Vein endothelial cell (primary cell): Measurements from ENCODE around the genes SYNCRIP, CGA and ZNF292.

- CAGE, long polyA plus RNA, result no peak
Observed at GRCh38 chr6:85471113-85471745, 21.3 kb downstream of the NT5E start.

DNA sequence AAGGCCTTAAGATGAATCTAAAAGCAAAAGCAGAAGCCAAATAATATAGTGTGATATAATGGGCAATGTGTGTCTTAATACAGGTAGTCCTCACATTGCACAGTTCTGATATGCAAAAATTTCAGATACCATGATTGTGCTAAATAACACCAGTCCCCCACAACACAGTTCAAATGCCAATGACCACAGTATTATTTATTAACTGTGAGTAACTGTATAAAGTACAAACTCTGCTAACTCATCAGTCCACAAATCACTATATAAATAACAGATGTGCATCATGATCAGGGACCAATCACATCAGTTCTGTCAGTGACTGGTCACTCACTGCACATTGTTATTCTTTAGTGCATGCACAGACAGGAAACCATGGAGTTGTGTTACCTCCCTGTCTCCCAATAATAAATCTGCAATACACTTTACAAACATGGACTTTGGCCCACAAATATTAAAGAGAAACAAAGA is 18.5 kb downstream of the SNX14 start:
- CAGE, long polyA plus RNA, result no peak

GRCh38 chr6:85636542-85637572 is 5.8 kb downstream of the SYNCRIP start:
- CAGE, long polyA plus RNA, result no peak

- CAGE, long polyA plus RNA, result start-site peak on the minus strand at chr6:85642860-85642957, 764 and 285 reads in 2 replicates
Observed at GRCh38 chr6:85642755-85643476, at the start of gene SYNCRIP. Gene SYNCRIP (minus strand): TSS chr6:85642886.

- CAGE, long polyA plus RNA, result no peak
Observed at GRCh38 chr6:87094851-87095471, at the start of gene CGA. Gene CGA (minus strand): TSS chr6:87095106.

- CAGE, long polyA plus RNA, result no peak
Observed at GRCh38 chr6:87155096-87155830, at the start of gene ZNF292. Gene ZNF292 (plus strand): TSS chr6:87155565.

GRCh38 chr6:87260795-87261297 is 61.5 kb upstream of the SMIM8 start:
- CAGE, long polyA plus RNA, result no peak

GRCh38 chr6:87617497-87617921 is 27.6 kb downstream of the ORC3 start:
- CAGE, long polyA plus RNA, result no peak

DNA sequence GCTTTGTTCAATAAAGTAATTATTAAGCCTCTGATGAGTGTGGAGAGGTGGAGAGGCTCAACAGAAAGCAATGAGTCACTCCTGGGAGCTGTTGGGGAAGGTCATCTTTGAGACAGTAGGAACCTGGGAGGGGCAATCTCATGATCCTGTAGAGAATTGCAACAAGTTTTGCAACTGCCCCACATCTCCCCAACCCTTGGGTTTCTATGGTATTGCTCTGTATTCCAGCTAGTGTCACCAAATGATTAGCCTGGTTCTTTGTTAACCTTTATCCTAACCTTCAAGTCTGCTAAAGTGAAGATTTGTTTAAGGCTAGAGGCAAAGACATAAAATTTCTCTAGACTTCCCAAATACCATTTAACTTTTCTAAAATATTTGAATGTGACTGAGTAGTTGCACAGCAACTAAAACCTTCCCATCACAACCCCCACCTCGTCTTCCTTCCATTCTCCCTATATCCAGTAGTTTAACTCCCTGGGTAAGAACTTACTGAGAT is 87.7 kb upstream of the AKIRIN2 start:
- CAGE, long polyA plus RNA, result no peak

DNA sequence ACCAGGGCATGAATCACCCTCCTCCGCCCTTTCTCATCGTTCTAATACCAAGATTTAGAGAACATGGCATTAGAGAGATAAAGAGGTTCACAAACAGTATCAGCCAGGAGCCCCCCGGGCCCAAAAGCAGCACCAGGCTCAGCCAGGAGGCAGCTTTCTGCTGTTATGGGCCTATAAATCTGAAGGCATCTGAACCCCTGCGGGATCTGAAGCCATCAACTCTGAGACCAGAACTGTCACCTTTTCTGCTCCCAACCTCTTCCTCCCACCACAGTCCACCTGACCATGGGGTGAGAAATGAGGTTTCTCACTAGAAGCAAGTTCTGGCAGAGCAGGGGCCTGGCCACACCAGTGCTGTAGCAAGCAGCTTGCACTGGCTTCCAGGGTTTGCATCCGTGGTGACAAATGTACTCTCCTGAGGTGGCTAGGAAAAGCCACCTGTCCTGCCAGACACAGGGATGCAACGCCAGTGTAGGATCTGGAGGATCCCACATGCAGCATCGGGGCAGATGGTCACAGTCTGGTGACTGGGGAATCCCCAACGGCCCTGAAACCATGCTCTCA is 122.3 kb upstream of the SPACA1 start:
- CAGE, long polyA plus RNA, result no peak

DNA sequence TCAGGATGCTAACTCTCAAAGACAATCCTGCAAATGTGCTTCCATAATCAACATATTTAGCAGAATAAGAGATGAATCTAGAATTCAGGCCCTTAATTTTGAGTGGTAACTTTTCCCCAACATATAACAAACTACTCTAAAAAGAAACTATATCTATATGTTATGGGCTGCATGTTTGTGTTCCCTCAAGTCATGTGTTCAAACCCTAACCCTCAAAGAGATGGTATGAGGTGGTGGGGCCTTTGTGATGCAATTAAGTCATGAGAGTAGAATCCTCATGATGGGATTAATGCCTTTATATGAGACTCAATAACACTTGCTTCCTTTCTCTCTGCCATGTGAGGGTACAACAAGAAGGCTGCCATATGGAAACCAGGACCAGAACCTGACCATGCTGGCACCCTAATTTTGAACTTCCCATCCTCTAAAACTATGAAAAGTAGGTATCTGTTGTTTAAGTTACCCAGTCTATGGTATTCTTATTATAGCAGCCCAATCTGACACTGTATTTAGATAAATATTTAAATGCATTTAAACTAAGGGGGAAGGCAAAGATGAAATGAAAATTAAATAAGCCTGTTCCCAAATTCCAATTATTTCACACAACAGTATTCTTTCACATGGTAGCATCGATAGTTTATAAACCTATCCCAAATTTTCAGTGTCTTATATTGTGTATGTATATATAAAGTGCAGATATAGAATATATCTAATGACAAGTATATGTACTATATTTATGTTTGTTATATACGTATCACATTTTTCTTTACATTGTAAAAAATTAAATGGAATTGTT is 250.3 kb downstream of the RNGTT start:
- CAGE, long polyA plus RNA, result no peak

GRCh38 chr6:88840731-88841526 is 122.5 kb downstream of the RNGTT start:
- CAGE, long polyA plus RNA, result no peak

GRCh38 chr6:89021638-89022146 is 58.3 kb upstream of the RNGTT start:
- CAGE, long polyA plus RNA, result no peak

DNA sequence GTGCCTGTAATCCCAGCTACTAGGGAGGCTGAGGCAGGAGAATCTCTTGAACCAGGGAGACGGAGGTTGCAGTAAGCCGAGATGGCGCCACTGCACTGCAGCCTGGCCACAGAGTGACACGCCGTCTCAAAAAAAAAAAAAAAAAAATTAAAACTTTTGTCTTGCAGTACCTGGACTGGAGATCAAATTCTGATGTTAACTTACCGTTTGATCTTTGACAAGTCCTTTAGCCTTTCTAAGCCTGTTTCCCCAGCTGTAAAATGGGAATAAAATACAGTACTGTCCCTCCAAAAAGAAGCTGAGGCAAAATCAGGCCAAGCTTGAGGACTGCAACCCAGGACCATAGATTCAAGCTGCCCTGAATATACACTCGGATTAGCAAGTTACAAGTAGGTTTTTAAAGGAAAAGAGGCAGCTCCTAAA is 1.5 kb upstream of the PNRC1 start:
- CAGE, long polyA plus RNA, result no peak

DNA sequence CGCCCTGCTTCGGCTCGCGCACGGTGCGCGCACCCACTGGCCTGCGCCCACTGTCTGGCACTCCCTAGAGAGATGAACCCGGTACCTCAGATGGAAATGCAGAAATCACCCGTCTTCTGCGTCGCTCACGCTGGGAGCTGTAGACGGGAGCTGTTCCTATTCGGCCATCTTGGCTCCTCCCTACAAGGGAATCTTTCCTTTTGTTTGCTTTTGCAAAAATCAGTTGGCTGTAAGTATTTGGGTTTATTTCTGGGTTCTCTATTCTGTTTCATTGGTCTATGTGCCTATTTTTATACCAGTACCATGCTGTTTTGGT is 13.9 kb upstream of the GABRR1 start:
- CAGE, long polyA plus RNA, result no peak

DNA sequence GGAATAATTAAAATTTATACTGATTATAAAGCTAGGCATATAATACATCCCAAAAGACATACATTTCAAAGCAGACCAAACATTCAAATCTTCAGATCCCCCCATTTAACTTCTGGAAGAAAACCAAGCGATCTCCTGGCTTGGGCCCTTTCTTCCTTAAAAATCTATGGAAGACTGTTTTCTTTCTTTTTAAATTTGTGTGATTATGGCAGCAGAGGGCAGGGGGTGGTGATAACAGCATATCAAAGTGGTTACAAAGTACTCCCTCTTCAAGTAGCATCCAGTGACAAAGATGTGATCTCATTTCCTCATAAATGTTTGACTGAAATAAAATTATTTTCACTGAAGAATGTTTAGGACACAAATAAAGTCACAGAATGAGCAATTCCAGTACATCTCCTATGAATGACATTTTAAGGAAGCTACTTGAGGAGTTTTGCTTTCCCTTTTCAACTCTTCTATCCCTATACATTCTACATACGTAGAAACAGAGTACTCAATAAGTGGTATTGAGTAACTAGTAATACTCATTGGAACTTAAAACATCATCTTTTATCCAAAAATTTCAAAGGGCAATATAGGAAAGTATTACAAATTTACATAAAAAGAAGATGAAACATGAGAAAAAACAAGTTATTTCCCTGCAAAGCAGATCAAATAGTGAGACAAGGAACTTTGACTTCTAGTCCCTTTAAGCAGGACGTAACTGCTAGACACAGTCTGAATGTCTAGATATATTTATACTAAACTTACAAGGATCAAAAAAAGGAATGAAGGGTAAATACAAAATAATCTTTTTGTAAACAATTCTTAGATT is 13.9 kb upstream of the GABRR2 start:
- CAGE, long polyA plus RNA, result no peak

DNA sequence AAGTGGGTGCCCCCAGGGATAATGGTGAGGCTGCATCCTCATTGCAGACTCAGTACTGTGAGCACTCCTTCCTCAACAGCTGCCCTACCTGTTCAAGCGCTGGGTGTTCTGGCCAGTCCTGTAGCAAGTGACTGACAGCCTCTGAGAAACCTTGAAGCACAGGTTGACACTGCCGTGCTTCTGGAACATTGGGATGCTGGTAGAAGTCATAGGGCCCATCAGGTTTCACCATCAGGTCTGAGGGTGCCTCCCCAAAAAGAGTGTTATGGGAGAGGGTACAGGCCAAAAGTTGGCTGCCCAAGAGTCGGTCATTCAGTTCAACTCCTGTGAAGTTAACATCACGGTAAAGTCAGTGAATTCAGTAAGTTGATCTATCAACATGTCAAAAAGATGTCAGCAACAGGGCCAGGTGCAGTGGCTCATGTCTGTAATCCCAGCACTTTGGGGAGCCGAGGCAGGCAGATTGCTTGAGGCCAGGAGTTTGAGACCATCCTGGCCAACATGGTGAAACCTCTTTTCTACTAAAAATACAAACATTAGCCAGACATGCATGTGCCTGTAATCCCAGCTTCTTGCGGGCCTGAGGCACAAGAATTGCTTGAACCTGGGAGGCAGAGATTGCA is 50.0 kb upstream of the LYRM2 start:
- CAGE, long polyA plus RNA, result no peak

- CAGE, long polyA plus RNA, result no peak
Observed at GRCh38 chr6:89829247-89830479, 10.1 kb upstream of the MDN1 start.

GRCh38 chr6:89868190-89869093 is 25.8 kb upstream of the GJA10 start:
- CAGE, long polyA plus RNA, result no peak

- CAGE, long polyA plus RNA, result no peak
Observed at GRCh38 chr6:90073972-90074758, 179.9 kb downstream of the GJA10 start.